BE2C (cell line): ENCODE measurements around a stretch of chr9.

GRCh38 chr9:39551465-39551950, 196.0 kb downstream of the SPATA31A1 start:
- RRBS: no CpG with 5 or more reads among the region's 1 CpG

DNA sequence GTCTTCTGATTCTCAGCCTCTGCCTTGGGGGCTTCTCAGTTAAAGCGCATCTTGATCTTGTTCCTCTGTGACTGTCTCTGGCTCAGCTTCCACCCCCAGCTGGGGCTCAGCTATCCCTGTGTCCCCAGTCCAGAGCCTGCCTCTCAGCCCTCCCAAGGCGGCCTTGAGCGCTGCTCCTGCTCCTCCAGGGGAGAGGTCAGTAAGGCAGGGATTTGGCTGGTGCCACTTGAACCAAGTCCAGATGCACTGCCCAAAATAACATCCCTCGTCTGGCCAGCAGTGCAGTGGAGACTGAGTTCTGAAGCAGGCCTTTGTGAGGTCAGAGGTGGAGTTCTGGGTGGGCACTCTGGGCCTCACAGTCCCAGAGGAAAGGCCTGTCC, 629.8 kb downstream of the FOXD4L6 start:
- RRBS: no CpG with 5 or more reads among the region's 4 CpGs

GRCh38 chr9:41074275-41075042, 54.0 kb downstream of the FOXD4L6 start:
- RRBS: no CpG with 5 or more reads among the region's 75 CpGs

DNA sequence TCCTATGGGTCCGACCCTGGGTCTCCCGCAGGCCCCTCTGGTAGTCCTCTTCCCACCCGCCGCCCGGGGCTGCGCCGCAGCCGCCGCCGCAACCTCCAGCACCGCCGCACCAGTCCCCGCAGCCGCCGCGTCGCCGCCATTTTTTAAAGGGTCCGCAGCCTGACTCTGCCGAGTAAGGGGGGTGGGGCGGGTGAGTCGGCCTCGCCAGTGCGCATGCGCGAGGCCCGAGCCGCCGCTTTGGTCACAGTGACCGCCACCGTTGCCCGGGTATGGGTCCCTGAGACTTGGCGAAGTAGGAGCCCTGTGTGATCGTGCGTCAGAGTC, 169.5 kb upstream of the ZNG1F start:
- RRBS: no CpG with 5 or more reads among the region's 35 CpGs

DNA sequence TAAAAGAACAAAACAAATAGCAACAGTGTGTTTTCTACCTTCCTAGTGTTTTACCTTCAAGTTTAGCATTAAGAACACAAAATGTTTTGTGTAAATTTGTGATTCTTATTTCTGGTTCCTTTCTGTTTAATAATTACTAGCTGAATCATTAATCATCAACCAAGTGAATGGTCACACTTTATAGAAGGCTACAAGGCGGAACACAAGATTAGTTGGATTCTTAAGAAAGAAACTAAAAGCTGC, 456.1 kb downstream of the CNTNAP3B start:
- RRBS: no CpG with 5 or more reads among the region's 1 CpG

- RRBS: no CpG with 5 or more reads among the region's 6 CpGs
These were observed 609 bp upstream of the CNTNAP3B start for GRCh38 chr9:42129888-42130182.

- RRBS: no CpG with 5 or more reads among the region's 2 CpGs
These were observed 123.2 kb downstream of the SPATA31A6 start for GRCh38 chr9:42306614-42307099.

GRCh38 chr9:61330299-61331023, 140.6 kb downstream of the SPATA31A7 start:
- RRBS: no CpG with 5 or more reads among the region's 74 CpGs

GRCh38 chr9:61555059-61555345, 365.2 kb downstream of the SPATA31A7 start:
- RRBS: no CpG with 5 or more reads among the region's 9 CpGs

DNA sequence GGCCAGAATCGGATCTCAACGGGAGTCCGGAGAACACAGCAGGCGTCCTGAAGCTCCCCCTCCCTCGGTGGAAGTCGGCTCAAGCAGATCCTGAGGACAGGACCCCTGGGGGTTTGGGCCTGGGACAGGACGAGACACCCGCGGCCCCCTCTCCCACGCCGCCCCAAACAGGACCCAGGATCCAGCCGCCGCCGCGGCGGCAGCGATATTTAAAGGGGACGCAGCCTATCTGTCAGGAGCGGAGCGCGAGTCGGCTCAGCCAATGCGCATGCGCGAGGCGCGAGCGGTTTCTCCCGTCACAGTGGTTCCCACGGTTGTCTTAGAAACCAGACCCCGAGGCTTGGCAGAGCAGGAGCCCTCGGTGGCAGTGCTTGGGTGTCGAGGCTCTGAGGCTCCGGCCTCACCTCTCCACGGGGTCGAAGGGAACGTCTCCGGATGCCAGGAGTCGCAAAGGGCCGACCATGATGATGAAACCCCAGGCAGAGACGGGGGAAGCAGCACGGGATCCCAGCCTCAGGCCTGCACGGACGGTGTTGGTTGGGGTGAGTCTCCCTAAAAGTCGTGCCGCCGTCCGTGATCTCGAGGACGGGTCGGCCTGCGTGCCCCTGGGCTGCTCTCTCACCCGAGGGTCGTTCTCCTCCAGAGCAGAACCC, 666.6 kb downstream of the SPATA31A7 start:
- RRBS: no CpG with 5 or more reads among the region's 54 CpGs

GRCh38 chr9:62375861-62376444, 1186.1 kb downstream of the SPATA31A7 start:
- RRBS: no CpG with 5 or more reads among the region's 24 CpGs

GRCh38 chr9:63812665-63813105, 1472.3 kb downstream of the FOXD4L5 start:
- RRBS: 18% methylated on average over 2 of the region's 23 CpGs

- RRBS: no CpG with 5 or more reads among the region's 2 CpGs
These were observed 77.7 kb downstream of the FOXD4L5 start for GRCh38 chr9:65206984-65207941.

DNA sequence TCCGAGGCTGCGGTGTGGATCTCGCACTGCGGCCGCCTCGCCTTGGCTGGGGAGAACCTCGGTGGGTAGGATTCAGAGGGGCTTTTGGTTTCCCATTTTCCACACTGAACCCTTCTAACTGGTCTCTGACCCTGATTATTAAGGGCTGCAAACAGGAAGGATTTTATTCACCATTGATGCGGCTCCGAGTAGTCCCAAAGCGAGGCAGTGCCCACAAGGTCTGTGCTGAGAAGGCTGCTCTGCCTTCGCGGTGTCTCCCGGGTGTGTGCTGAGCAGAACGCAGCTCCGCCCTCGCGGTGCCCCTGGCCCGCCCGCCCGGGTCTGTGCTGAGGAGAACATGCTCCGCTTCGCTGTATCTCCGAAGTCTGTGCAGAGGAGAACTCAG, 530.7 kb downstream of the FOXD4L4 start:
- RRBS: no CpG with 5 or more reads among the region's 23 CpGs

DNA sequence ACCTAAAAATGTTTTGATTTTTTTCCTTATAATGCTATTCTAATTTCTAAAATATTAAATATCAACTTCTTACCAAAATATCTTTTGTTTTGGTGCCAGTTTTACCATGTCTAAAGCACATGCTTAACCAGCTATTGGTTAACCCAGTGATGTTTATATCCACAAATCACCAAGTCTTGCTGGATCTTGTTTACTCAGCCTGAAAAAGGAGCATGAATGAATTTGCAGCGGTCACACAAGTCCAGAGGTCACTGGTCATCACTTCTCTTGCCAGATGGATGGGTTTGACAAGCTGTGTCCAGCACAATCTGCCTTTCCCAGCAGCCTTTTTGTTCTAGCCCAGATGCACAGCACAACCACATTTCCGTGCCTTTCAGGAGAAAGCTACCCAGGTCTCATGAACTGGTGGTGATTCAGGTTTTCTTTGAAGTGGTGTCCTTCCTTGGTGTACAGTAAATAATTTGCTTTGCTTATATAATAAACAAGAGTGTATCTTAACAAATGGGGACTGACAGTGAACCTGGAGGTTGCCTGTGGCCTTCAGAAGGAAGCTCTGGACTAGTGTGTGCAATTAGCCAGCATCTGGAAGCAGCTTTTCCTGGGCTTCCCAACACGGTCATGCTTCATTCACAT, 32.1 kb downstream of the TMEM252 start:
- RRBS: no CpG with 5 or more reads among the region's 3 CpGs

DNA sequence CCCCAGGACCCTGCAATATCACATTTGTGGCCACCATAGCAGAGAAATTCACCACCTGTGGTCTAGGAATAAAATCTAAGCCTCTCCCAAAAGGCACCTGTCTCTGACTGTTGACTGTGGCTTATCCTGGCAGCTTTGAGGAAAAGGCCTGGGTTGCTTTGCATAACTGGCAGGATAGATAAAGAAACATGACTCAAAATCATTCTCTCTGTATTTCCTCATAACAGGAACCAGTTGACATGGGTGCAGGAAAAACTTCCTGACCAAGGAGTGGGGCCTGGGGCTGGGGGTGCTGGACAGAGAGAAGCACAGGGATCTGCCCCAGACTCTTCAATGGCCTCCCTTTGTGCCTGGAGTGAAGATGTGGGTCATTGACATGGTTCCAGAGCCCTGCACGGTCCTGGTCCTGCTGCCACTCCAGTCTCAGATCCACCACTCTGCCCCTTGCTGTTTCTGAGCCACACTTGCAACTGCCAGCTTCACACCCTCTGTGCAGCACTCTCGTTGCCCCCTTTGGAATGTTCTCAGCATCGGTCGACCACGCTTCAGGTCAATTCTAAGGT, 10.0 kb downstream of the PIP5K1B start:
- RRBS: no CpG with 5 or more reads among the region's 5 CpGs

DNA sequence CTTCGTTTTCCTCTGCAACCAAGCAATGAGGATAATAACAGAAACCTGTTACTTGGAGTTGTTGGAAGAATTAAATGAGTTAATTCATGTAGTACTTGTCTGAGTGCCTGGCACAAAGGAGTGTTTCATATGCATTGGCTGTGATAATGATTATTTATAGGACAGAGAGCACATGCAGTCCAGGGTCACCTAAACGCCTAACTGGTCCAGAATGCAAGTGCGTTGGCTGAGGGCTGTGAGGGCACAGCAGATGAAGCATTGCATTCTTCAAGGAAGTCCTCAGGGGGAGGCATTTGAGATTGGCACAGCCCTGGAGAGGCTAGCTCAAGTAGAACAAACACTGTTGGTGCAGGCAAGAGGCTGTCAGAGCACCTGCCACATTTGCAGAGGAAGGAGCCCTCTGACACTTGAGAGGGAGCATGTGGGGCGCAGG, 24.9 kb downstream of the PABIR1 start:
- RRBS: no CpG with 5 or more reads among the region's 4 CpGs

DNA sequence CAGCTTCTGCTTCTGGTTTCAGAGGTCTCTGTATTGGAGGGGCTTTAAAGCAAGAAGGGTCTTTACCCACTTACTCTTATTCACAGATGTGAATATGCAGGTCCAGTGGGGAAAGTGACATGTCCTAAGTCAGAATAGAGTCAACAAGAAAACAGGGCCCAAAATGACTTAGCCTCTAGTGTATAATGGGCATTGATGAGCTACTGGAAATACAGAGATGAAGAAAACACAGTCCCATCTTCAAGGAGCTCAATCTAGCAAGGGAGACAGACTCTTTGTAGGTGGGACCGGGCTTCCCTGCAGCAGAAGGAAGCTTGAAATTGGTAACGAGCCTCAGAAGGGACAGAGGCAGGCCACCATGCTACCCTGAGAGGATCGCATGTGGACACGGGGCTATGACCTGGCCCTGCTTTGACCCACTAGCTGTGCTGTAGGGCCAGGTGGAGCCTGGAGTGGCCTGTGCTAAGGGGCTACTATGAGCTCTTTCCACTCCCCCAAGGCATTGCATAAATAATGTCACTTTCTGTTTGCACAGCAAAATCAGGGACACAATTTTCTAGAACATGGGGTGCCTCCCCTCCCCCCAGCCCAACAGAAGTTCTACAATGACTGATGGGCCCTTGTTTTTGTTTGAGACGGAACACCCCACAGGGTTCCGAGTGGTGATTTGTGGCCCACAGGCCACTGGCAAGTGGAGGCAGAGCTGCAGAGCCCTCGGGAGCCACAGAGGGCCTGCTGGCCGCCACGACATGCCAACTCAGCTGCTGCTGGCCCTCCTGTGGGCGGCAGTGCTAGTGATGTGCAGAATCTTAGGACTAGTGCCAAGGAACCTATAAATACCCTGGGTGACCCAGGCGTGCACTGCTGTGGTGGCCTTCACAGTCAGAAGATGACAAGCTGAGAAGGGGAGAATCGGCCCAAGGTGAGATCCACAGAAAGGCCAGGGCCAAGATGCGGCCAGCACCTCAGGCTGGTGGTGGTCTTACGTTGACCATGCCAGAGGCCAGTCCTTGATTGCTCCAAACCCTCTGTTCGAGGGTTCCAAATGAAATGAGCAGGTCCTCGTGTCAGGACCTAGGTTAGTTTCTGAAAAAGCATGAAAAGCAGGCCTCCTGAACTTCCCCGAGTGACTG, 32.6 kb downstream of the FXN start:
- RRBS: no CpG with 5 or more reads among the region's 17 CpGs

DNA sequence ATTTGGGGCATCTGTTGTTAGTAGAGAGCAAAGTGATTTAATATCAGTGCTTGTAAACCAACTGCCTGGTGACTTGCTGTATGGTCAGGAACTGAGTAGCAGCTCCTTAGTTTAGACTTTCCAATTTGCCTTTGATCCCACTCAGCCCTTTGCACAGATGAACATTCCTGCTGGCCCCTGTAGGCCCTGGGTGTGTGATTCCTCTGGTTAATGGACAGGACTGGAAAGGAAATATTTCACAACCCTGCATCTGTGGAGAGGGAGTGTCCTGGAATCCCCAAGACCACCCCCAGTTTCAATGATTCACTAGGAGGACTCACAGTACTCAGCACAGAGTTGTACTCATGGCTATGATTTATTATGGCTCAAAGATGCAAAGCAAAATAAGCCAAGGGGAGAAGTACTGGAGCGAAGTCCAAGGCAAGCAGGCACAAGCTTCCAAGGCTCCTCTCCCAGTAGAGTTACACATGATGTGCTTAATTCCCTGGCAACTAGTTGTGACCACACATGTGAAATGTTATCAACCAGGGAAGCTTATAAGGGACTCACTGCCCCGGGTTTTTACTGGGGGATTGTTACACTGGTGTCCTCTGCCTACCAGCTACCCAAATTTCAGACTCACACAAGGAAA, 42.4 kb upstream of the TJP2 start:
- RRBS: no CpG with 5 or more reads among the region's 2 CpGs

GRCh38 chr9:69136489-69137197, 37.4 kb upstream of the TJP2 start:
- RRBS: no CpG with 5 or more reads among the region's 9 CpGs